Endometrial microvascular endothelial cells (primary cell): Measurements from ENCODE around the gene CEP72.

DNA sequence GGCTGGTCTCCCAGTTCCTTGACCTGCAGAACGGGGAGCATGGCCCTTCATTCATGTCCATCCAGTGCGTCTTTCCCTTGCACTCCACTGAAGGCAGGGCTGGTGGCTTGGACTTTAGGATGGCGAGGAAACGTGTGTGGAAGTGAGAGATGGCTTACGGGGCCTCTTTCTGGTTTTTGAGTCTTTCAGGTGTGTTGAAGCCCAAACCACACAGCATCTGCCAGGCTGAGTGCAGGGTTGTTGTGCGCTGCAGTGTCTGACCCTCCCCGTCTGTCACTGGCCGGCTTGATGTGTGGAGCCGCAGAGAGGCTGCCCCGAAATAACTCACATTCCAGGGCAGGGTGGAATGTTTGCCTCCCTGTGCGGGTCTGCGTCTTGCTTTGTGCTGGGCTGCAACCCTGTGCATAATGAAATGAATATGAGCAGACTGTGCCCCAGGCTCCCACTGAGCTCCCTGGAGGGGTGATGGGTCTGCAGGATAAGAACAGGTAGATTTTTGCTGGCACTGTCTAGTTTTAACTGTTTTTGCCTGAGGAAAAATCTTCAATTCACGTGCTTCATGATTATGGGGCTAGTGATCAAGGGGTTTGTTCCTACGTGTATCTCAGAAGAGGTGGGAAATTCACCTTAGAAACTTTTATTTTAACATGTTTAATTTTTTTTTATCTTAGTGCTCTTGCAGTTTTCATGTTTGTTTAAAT lies 9.8 kb upstream of the PLEKHG4B start:
- RAMPAGE, long total RNA: no peak

- RAMPAGE, long total RNA: no peak
These were observed 829 bp upstream of the PLEKHG4B start for GRCh38 chr5:90876-91802.

DNA sequence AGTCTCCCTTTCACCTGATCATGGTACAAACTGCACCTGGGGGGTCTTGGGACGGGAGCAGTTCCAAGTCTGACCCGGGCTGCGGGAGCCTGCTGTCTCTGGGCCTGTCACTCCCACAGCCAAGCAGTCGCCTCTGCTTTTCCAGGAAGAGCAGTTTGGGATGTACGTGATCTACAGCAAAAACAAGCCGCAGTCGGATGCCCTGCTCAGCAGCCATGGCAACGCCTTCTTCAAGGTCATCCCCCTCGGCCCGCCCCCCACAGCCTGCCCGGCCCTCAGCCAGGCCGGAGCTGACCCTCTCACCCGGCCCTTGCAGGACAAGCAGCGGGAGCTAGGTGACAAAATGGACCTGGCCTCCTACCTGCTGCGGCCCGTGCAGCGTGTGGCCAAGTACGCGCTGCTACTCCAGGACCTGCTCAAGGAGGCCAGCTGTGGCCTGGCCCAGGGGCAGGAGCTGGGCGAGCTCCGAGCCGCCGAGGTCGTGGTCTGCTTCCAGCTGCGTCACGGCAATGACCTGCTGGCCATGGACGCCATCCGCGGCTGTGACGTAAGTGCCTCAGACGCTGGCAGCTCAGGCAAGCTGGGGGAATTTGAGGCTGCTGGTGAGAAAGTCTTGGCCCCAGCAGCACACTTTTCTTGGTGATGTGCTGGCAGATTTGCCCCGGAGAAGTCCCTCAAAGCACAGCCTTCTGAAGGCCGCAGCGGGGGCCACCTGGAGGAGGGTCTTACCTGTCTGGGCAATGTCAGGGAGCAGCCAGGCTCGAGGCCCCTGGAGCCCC lies 20.2 kb upstream of the LRRC14B start:
- RAMPAGE, long total RNA: no peak

DNA sequence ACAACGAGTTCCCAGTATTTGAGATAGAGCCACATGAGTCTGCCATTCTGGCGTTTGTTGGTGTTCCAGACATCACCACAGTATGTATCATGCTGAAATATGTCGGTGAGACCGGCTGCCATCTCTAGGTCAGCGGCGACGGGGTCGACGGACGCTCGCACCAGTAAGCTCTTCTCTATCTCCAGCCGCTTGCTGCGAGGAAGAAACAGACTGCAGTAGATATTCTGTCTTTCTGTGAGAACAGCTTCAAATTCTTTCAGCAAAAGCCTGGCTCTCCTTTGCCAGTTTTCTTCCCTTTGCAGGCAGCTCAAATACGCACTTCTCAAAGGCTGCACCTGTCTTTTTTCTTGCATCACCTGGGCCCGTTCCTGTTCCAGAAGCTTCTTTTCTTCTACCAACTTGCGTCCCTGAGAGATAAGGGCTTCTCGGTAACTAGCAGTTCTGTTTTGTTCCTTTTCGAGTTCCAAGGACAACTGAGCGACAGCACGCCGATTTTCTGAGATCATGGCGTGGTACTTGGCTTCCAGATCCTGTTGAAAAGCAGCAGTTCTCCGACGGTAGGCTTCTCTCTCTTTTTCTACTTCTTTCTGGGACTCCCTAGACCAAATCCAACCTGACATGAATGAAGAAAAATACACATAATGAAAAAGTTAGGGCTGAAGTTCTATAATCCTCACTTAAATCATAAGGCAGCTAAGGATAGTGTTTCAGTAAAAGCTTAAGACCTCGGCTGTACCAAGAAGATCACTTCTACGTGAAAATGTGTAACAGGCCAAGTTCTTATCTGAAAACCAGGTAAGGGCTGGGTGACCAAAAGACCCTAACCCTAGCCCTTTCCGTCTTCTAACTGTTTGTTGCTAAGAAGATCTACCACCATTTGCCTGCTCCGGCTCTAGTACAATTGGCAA lies 12.4 kb downstream of the CCDC127 start:
- RAMPAGE, long total RNA: no peak

DNA sequence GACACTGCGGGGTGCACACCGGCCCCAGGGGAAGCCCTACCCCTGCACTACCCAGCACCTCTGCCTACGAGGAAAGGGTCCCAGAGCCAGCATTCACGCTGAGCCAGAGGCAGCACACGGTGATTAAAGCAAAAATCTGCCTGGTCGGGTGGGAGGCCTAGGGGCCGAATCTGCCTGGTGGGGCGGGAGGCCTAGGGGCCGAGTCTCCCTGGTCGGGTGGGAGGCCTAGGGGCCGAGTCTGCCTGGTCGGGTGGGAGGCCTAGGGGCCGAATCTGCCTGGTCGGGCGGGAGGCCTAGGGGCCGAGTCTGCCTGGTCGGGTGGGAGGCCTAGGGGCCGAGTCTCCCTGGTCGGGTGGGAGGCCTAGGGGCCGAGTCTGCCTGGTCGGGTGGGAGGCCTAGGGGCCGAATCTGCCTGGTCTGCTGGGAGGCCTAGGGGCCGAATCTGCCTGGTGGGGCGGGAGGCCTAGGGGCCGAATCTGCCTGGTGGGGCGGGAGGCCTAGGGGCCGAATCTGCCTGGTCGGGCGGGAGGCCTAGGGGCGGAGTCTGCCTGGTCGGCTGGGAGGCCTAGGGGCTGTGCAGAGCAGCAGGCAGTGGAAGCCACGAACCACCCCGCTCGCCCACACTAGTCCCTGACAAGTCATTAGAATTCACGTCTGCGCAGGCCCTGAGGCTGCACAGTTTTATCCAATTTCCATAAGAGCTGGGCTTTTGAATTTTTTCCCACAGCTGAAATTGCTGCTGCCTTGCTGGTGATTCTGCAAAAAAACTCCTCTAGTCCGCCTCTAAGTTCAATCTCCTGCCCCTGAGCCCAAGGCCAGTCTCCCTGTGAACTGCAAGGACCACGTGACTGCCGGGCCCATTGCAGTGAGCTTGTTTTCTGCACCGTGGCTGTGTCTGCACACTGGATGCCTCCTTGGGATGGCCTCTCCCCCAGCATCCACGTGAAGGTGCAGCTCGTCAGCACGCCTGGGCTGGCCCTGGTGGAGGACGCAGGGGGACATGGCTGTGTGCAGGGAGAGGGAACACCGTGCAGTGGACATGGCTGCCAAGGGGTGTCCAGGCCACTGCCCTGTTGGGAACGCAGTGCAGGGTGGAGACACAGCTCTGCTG lies 27.5 kb upstream of the EXOC3 start:
- RAMPAGE, long total RNA: no peak

DNA sequence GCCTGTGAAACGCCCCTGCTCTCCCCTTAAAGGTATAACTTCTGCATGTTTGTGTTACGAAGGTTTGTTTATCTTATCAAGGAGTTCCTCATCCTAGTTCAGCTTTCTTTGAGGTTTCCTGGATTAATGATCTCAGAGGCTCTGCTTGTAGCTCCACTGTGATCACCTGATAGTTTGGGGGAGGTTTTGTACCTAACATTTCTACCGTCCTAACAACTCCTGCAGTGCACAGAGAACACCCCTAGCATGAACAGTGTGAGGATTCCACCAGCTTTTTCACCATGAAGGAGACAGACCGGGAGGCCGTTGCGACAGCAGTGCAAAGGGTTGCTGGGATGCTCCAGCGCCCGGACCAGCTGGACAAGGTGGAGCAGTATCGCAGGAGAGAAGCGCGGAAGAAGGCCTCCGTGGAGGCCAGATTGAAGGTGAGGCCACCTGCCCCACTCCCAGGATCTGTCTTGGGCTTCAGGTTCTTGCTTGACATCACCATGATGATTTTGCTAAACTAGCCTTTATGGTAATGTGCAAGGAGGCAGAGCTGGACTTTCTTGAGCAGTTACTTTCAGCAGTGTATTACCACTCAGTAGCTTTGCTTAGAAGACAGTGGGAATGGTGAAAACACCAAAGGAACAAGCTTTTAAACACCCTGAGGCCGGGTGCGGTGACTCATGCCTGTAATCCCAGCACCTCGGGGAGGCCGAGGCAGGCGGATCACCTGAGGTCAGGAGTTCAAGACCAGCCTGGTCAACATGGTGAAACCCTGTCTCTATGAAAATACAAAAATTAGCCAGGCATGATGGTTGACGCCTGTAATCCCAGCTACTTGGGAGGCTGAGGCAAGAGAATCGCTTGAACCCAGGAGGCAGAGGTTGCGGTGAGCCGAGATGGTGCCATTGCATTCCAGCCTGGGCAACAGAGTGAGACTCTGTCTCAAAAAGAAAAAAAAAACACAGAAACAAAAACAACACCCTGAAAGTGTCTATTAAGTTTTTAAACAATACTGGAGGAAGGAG lies 3.3 kb downstream of the EXOC3 start:
- RAMPAGE, long total RNA: no peak

DNA sequence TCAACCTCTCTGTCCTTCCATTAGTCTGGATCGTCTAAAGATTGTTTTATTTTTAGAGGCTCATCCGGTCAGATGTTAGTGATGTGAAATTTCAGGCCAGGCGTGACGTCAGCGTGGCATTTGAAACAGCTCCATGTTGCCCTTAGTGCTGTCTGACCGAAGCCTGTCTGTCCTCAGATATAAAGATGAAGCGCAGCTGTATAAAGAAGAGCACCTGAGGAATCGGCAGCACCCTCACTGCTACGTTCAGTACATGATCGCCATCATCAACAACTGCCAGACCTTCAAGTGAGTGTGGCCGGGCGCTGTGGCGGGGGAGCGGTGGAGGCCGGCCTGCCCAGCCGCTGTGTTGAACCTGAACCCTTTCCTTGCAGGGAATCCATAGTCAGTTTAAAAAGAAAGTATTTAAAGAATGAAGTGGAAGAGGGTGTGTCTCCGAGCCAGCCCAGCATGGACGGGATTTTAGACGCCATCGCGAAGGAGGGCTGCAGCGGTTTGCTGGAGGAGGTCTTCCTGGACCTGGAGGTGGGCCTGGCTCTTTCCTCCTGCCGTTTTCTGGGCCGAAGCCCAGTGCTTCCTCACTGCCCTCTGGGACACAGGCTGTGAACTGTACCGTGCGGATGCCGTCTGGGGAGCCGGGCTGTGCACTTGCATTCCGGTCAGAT lies 18.9 kb downstream of the EXOC3 start:
- RAMPAGE, long total RNA: no peak

DNA sequence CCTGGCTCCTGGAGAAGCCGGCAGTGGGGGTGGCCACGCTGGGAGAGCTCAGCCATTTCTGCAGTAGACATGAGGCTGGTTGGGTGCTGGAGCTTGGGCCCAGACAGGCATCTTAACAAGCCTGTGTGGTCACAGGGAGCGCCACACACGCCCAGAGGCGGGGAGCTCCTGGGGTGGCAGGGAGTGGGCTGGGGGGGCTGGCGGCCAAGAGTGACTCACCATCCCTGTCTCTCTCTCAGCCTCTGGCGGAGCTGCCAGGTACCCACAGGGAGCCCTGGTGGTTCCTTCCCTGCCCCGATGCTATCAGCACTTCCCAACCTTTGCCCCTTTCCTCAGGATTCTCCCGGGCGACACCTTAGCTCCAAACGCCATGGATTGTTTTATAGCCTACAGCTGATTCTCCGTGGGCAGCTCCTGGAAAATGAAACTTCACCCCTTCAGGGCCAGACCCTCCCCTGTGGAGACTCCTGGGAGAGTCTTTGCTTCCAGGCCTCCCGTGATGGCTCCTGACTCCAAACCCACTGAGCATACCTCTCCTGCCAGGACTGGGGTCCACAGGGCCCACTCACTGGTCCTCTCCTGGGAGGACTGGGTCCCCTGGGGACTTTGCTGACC lies 5.5 kb downstream of the SLC9A3 start:
- RAMPAGE, long total RNA: no peak

GRCh38 chr5:520399-520952 lies 3.8 kb downstream of the SLC9A3 start:
- RAMPAGE, long total RNA: no peak

DNA sequence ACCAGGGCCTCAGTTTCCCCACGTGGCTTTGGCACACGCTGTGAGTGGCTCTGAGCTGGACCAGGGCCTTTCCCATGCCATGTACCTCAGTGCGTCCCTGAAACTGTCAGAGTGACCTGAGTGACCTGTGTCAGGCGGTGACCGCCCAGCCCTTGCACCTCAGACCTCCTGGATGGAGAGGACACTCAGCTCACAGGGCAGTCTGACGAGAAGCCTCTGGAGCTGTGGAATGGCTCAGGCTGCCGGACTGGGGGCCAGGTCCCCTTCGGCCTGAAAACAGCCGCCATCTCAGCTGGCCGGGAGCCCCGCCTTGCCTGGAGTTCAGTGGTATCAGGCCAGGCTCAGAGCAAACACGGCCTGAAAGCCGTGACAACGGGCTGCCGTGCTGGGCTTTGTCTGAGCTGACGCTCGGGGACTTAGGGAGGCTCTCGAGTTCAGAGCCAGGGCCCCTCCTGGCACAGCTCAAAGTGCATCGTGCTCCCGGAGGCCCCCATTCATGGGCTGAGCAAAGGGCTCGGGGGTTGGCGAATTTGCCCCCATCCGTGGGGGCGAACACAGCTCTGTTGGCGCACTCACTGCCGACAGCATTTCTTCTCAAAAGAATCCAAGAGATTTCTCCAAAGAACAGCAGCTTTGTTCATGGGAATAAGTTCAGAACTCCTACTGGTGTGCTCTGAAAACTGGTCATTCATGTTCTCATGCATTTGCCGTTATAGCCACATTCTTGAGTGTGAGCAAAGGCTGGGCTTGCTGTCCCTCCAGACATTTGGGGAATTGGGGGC lies 8.4 kb upstream of the SLC9A3 start:
- RAMPAGE, long total RNA: no peak

GRCh38 chr5:601023-601580 lies 11.0 kb upstream of the CEP72 start:
- RAMPAGE, long total RNA: no peak

DNA sequence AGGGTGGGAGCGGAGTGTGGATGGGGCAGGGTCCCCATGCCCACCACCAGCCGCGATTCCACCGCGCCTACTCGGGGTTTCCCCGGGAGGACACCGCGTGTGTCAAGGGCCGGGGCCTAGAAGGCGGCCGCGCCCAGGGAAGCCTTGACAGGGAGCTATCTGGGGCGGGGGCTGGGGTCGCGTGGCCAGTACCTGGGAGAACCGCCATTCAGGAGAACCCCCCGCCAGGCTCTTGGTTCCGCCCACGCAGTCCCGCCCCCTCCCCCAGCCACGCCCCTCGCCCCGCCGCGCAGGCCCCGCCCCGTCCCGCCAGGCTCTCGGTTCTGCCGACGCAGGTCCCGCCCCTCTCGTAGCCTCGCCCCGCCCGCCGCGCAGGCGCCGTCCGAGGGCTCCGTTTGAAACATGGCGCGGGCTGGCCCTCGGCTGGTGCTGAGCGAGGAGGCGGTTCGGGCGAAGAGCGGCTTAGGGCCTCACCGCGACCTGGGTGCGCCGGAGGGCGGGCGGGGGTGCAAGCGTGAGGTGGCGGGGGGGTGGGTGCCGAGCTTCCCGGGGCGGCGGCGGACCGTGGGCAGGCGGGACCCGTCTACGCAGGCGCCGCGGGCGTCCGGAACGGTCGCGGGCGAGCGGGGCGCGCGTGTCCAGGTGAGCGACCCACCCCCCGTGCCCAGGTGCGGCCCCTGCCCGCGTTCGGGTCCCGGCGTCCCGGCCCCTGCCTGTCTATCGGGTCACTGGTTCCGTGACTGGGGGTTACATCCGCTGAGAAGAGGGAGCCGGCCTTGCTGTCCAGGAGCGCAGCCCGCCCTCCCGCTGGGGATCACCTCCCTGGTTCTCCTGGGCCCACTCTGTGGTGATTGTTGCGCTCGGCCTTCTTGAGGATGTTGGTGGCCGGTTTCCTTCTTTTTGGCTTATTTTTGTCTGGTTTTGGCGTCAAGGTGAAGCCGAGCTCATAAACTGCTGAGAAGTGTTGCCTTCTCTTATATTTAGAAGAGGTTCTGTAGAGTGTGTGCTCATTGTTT lies at the start of gene CEP72:
Gene CEP72, plus strand, starts transcription at position 381 of the 1,016 bp plus-strand sequence.
- RAMPAGE, long total RNA: start-site peak on the plus strand centred at position 380 of the sequence, 16 bp wide, 18 and 29 reads in 2 replicates

DNA sequence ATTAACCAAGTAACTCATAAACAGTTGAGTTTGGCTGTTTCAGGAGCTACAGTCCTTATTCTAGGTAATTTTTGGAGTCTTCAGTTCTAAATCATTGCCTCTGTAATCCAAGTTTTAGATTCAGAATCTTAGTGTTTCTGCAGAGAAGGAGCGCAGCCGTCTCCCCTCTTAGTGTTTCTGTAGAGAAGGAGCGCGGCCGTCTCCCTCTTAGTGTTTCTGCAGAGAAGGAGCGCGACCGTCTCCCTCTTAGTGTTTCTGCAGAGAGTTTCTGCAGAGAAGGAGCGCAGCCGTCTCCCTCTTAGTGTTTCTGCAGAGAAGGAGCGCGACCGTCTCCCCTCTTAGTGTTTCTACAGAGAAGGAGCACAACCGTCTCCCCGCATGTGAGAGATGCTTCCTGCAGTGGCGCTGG lies 10.7 kb downstream of the CEP72 start:
- RAMPAGE, long total RNA: no peak

DNA sequence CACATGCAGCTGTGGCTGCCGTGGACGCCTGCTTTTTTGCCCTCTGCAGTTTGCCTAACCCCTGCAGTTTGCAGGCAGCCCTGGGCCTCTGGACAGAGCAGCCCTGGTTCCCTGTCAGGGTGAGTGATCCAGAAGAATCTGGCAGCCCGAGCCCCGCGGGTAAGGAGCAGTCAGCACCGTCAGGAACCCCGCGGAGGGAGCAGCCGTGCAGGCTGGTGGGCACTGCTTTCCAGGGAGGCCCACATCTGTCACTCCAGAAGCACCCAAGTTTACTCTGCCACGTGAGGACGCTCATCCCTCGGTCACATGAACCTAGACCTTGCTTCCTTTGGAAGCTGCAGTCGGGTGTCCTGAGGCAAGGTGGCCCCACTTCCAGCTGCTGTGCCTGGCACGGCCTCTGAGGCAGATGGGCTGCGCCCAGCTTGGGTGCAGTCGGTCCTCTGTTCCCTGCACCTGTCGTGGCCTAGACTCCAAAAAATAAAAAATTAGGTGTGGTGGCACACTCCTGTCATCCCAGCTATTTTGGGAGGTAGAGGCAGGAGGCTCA lies 30.5 kb downstream of the CEP72 start:
- RAMPAGE, long total RNA: no peak

DNA sequence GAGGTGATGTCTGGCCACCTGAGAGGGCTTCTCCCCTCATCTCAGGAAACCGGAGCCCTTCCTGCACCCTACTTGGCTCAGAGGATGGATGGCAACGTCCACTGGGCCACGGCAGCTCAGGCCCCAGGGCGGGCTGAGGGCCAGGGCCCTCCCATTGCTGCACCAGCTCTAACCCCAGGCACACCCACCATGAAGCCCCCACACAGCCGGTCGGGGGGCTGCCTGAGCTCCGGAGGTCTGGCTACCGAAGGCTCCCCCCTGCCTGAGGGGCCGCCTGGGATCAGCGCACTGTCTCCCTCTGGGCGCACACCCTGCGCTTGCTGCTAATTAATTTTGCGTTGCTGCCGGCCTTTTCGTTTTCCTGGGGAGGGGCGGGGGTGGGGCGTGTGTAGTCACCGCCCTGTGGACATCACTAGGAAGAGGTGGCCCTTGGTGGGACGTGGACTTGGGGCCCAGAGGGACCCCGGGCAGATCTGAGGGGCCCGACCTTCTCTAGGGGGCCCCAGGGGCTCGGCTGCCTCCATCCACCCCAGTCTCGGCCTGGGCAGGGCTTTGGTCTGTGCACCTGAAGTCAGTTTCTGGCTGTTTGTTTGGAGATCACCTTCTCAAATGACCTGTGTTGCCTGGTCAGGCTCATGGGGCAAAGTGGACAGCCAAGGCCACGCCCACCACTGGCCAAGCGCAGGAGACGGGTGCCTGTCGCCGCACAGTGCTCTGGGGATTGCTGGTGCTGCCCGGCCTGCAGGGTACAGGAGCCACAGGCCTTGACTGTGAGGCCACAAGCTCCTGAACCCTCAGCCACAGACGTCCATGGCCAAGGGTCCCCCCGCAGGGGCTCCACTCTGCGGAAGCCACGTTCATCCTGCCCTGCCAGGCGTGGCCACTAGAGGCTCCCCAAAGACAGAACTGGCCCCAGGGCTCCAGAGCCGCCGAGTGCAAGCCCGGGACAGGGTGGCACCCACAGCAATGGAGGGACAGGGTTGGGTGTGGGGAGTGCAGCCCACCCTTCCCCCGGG lies 22.0 kb downstream of the TPPP start:
- RAMPAGE, long total RNA: no peak

GRCh38 chr5:777203-777997 lies 7.1 kb downstream of the ZDHHC11B start:
- RAMPAGE, long total RNA: no peak

DNA sequence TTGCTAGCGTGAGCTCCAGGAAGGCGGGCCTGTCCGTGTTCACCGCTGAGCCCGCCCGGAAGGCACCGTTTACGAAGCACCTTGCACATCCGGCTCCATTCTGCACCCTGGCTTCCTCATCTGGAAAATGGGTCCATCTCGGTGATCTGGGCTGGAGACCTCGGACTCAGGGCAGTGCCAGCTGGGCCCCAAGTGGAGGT lies 52.5 kb upstream of the NKD2 start:
- RAMPAGE, long total RNA: no peak

DNA sequence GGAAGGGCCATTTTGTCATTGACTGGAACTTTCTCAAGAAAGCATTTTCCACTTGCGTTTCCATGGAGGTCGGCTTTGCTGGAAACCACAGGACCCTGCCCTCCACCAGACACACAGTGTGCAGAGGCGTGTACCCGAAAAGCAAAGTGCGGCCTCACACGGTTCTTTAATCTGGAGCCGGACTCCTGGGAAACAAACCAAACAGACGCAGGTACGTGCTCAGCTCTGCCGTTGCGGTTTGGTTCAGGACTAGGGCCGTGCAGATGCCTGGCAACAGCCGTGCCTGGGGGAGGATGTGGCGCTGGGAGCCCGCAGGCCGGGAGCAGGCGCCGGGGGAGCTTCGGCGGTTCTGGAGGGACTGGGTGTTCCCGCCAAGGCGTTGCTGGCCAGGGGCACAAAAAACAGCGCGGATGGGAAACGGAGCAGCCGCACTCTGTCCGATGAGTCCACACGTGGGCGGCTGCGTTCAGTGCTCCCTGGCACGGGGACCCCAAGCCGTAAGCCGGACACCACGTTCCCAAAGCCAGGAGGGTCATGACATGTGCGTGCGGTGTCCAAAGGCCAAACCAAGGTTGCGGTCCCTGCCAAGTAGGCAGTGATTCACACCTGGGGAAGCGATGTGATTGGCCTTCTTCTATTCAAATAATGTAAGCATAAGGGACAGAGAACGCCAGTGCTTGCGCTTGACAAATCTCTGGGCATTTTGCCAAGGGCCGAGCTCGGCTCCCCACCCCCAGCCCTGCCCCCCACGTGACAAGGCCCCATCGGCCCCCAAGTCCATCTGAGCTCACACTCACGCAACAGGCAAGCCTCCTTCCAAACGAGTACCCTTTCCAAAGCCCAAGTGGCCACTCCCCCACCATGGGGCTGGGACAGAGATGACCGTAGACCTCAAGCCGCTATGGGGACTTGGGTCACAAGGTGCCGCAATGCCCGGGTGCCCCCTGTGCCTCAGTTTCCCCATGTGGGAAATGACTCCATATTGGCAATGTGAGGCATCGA lies 49.8 kb upstream of the NKD2 start:
- RAMPAGE, long total RNA: no peak

DNA sequence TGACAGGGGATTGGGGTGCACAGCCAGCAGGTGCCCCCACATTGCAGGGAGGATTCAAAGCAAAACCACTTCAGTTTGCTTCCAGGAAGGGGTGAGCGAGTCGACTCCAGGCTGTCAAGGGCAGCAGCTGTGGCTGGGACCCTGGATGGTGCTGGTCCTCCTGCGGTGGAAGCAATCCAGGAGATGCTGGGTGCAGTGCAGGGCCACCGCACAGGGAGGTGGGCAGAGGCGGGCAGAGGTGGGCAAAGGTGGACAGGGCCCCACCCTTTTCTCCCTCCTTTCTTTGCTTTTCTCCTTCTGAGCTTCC lies 29.0 kb upstream of the NKD2 start:
- RAMPAGE, long total RNA: no peak

DNA sequence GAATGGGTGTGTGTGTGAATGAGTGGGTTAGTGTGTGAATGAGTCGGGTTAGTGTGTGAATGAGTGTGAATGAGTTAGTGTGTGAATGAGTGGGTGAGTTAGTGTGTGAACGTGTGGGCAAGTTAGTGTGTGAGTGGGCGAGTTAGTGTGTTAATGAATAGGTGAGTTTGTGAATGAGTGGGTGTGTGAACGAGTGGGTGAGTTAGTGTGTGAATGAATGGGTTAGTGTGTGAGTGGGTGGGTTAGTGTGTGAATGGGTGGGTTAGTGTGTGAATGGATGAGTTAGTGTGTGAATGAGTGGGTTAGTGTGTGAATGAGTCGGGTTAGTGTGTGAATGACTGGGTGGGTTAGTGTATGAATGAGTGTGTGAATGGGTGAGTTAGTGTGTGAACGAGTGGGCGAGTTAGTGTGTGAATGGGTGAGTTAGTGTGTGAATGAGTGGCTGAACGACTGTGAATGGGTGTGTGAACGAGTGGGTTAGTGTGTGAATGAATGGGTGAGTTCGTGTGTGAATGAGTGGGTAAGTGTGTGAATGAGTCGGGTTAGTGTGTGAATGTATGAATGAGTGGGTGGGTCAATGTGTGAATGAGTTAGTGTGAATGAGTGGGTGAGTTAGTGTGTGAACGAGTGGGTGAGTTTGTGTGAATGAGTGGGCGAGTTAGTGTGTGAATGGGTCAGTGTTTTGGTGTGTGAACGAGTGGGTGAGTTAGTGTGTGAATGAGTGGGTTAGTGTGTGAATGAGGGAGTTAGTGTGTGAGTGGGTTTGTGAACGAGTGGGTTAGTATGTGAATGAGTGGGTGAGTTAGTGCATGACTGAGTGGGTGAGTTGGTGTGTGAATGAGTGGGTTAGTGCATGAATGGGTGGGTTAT lies 36.7 kb downstream of the NKD2 start:
- RAMPAGE, long total RNA: no peak